ENCODE measurements around the genes MEI4, PRSS35 and MRAP2.

DNA sequence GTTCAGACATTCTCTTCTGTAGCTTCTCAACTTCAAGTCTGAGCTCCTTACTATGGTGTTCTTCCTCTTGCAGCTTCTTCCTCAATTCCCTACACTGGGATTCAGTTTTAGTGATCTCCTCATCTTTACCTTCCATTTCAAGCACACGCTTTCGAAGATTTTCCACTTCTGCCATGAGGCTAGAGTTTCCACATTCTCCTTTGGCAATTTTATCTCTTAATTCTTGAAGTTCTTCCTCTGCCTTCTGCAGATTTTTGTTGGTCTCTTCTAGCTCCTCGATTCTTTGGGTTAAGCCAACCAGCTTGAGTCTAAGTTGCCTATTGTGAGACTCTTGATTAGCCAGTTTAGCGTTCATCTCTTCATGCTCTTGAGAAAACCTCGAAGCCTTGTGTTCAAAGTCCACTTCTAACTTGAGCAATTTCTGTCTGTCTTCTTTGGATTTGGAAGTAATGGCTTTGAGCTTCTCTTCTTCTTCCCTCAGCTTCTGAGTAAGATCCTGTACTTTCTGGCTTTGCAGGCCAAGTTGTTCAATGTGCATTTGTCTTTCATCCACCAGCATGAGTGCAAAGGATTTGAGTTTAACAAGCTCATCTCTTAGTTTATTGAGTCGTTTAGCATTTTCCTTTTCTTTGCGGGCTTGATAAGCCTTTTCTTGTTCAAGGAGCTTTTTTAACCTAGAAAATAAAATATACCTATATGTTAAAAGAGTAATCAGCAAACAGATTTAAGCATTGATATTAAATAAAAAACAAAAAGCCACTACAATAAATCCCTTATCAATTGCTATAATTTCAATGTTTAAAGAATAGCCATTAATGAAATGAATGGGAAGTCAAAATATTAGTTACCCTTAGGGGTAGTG is 30.2 kb upstream of the TMEM30A start:
- PRO-cap = no peak

GRCh38 chr6:77465916-77466908 is 2.9 kb upstream of the HTR1B start:
- PRO-cap = unidirectional peak, plus-strand start at chr6:77466186; unidirectional peak, plus-strand start at chr6:77466230

DNA sequence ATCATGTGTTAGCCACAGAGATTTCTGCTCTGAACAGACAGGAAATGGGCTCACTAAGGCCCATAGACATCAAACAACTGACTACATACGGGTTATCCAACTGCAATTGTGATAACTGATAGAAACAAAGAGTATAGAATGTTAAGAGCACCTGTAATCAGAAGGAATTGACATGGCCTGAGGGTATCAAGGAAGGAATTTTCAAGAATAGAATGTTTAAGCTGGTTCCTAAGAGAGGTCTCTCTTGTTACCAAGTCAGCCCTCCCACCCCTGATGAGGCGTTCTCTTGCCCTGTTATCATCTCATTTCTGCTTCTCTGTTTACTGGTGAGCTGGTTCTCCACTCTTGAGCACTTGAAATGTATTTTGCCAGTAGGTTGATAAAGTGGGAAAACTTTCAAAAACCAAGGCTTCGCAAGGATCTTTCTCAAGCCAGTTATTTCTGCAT is at the start of gene MEI4:
Gene MEI4 (plus strand): TSS at position 273 of the 447 bp plus-strand sequence.
- PRO-cap = no peak

- PRO-cap = no peak
Measured at GRCh38 chr6:78066983-78067182, 414.0 kb downstream of the MEI4 start.

DNA sequence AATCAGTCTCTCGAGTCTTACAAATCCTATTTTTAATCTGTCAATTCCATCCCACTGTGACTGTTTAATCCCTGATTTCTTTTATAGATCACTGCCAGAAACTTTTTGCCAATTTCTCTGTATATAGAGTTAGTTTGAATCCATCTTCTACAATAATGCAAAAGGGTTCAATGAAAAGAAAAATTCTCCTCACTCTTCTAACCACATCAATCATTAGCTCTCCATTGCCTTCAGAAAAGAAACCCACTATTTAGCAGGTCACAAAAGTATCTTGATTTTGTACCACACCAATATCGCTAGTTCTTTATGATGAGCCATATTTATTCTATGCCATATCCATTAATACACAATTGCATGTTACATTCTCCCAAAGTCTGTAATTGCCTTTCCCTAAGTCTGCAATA is 39.1 kb downstream of the PHIP start:
- PRO-cap = no peak

GRCh38 chr6:79078407-79079150 is 525 bp upstream of the PHIP start:
- PRO-cap = bidirectional peak, plus-strand start at chr6:79078610, minus-strand start at chr6:79078526

GRCh38 chr6:79954028-79954304 is 6.6 kb upstream of the ELOVL4 start:
- PRO-cap = no peak

DNA sequence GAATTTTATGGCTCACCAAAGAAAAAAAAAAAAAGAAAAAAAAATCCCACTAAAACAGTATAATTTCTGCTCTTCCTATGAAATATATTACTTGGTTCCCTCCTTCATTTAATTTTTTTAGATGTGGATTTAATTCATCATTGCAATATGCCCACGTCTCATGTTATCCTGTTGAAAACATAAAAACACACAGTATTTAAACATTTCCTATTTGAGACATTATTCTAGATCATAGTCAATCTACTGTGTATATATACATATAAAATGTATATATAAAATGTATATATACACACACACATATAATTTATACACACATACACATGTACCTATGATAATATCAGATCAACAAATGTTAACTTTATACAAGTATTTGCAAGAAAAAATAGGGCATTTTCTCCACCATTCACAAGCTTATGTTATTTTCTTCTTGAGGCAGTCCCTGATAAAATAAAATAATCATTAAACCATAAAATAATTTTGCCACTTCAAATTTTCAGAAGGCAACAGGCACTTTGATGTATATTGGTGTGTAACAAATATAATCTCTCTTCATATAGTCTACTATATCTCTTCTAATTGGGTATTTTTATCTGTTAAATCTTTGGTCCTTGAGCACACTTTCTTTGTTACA is 4.0 kb downstream of the TENT5A start:
- PRO-cap = no peak

- PRO-cap = no peak
Measured at GRCh38 chr6:81831169-81831746, 78.8 kb upstream of the TENT5A start.

DNA sequence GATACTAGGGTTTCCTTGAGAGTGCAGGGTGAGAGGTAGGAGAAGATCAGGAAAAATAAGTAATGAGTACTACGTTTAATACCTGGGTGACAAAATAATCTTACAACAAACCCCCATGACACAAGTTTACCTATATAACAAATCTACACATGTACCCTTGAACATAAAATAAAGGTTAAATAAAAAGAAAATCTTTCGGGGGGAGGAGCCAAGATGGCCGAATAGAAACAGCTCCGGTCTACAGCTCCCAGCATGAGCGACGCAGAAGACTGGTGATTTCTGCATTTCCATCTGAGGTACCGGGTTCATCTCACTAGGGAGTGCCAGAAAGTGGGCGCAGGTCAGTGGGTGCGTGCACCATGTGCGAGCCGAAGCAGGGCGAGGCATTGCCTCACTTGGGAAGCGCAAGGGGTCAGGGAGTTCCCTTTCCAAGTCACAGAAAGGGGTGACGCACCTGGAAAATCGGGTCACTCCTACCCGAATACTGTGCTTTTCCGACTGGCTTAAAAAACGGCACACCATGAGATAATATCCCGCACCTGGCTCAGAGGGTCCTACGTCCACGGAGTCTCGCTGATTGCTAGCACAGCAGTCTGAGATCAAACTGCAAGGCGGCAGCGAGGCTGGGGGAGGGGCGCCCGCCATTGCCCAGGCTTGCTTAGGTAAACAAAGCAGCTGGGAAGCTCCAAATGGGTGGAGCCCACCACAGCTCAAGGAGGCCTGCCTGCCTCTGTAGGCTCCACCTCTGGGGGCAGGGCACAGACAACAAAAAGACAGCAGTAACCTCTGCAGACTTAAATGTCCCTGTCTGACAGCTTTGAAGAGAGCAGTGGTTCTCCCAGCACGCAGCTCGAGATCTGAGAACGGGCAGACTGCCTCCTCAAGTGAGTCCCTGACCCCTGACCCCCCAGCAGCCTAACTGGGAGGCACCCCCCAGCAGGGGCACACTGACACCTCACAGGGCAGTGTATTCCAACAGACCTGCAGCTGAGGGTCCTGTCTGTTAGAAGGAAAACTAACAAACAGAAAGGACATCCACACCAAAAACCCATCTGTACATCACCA is 146.1 kb downstream of the IBTK start:
- PRO-cap = no peak

- PRO-cap = no peak
Measured at GRCh38 chr6:82170913-82171696, 76.4 kb downstream of the IBTK start.

DNA sequence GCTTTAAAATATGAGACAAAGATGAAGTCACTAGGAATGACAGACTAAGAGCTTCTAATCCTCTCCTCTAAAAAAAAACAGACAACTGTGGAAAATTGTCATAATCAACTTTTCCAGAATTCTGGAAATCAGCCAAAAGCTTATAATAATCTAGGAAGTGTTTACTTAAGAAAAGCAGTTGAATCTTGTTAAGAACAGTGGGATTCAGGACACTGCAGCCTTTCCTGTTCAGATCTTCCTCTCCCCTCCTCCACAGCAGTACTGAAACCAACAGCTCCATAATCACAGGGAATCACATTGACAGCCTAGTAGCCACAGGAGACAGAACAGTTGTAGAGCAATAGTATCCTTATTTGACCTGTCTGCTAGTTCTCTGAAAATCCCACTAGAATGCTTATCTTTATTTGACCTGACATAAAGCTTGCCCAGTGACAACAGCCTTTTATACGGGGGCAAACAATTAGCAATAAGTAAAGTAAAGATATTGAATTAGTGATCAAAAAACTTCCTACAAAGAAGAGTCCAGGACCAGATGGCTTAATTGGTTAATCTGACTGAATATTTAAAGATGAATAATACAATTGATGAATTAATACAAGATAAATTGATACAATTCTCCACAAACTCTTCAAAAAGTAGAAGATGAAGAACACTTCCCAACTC is 41.5 kb downstream of the IBTK start:
- PRO-cap = no peak

DNA sequence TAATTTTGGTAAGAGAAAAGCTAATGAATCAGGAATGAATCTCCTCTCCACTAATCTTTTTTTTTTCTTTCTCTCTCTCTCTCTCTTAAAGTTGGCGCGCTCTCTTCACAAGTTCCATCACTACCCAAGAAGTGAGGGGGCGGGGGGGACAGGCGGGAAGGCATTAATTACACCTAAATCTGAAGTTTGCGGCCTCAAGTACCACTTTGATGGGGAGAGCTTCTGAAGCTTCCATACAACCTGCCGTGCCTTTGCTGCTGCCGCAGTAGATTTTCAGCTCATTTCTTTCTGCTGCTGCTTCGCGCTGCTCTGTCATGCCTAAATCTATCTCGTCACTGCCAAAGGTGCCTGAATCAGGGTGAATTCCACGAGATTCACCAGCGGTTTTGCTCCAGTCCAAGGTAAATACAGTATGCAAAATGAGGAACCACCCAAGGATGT is 458 bp upstream of the TPBG start:
- PRO-cap = no peak

DNA sequence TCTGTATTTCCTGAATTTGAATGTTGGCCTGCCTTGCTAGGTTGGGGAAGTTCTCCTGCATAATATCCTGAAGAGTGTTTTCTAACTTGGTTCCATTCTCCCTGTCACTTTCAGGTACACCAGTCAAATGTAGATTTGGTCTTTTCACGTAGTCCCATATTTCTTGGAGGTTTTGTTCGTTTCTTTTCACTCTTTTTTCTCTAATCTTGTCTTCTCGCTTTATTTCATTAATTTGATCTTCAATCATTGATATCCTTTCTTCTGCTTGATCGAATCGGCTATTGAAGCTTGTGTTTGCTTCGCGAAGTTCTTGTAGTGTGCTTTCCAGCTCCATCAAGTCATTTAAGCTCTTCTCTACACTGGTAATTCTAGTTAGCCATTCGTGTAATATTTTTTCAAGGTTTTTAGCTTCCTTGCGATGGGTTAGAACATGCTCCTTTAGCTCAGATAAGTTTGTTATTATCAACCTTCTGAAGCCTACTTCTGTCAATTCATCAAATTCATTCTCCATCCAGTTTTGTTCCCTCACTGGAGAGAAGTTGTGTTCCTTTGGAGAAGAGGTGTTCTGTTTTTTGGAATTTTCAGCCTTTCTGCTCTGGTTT is 98.6 kb downstream of the RWDD2A start:
- PRO-cap = no peak

DNA sequence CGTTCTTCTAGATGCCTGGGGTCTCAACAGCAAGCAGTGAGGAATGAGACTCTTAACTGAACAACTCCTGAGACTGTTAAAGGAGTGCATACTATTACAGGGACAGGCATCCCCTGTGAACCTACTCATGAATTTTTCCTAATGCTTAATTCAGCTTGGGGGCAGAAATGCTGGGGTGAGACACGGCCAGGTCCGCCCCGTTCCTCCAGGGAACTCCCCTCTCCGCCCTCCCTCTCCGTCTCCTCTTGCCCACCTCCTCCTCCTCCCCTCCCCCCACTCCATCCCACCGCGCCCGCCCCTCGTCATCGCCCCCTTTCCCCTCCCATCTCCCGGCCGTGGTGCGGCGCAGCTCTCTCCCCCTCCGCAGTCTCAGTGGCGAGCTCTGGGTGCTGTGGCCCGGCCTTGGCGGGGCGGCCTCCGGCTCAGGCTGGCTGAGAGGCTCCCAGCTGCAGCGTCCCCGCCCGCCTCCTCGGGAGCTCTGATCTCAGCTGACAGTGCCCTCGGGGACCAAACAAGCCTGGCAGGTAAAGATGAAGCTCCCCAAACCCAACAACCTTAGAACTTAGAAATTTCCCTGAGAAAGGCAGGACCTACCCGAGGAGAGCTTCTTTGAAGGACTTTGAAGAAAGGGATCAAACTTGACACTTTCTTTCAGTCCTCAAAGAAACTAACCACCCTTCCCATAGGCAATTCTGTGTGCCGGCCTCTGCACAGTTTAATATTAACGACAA is at the start of gene PRSS35:
Gene PRSS35 (plus strand): TSS at position 364 of the 731 bp plus-strand sequence.
- PRO-cap = bidirectional peak, plus-strand start at position 366 of the sequence, minus-strand start at position 374 of the sequence

GRCh38 chr6:84033487-84033993 is at the start of gene MRAP2:
Gene MRAP2 (plus strand): TSS chr6:84033772.
- PRO-cap = bidirectional peak, plus-strand start at chr6:84033772, minus-strand start at chr6:84033721; bidirectional peak, plus-strand start at chr6:84033901, minus-strand start at chr6:84033849

- PRO-cap = no peak
Measured at GRCh38 chr6:84411367-84411740, 183.9 kb upstream of the CEP162 start.

DNA sequence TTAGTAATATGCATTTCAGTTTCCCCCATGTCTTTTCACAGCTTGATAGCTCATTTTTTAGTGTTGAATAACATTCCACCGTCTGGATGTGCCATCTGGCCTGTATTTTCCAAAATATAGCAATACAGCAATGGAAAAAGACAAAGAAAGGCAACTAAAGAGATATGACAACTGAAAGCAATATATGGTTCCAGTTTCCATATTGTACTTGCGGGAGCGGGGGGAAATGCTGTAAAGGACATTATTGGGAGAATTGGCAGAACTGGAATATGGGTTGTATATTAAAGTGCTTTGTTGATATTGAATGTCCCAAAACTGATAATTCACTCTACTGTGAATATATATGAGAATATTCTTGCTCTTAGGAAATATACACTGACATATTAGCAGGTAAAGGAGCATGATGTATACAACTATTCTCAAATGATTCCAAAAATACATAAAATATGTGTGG is 166.3 kb upstream of the NT5E start:
- PRO-cap = no peak

GRCh38 chr6:85449654-85449775 is 368 bp upstream of the NT5E start:
- PRO-cap = bidirectional peak, plus-strand start at chr6:85449716, minus-strand start at chr6:85449583

GRCh38 chr6:85450861-85451410 is 1.1 kb downstream of the NT5E start:
- PRO-cap = no peak